ENCODE data around the genes OSTC and CFI.

DNA sequence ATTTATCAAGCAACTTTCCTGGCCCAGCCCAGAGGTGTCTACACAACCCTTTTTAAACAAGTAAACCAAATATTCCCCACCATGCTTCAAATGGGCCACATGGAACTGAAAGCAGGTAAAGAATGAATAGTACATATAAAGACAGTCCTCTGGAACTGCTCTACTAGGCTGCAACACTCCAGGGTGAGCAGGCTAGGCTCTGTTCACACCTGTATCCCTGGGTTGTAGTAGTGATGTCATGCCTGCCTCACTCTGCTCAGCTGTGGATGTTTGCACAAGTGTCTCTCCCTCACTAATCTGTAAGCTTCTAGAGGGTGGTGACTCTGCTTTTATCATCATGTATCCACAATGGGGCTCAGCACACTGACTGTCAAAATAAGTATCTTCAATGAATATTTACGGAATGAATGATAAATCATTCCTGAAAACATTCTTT is 20.4 kb downstream of the LEF1 start:
- RRBS, result no CpG with 5 or more reads among the region's 1 CpG

GRCh38 chr4:108649902-108651164 is at the start of gene OSTC:
OSTC (plus strand) TSS chr4:108650599.
- RRBS, result 4% methylated on average over 13 of the region's 54 CpGs

- RRBS, result no CpG with 5 or more reads among the region's 5 CpGs
Observed at GRCh38 chr4:108867215-108867631, 104.4 kb upstream of the ETNPPL start.

GRCh38 chr4:109432557-109433166 is 953 bp upstream of the SEC24B start:
- RRBS, result no CpG with 5 or more reads among the region's 4 CpGs

- RRBS, result no CpG with 5 or more reads among the region's 11 CpGs
Observed at GRCh38 chr4:109462793-109463713, 29.4 kb downstream of the SEC24B start.

- RRBS, result 3% methylated on average over 15 of the region's 30 CpGs
Observed at GRCh38 chr4:109559425-109559959, 554 bp upstream of the MCUB start.

- RRBS, result no CpG with 5 or more reads among the region's 3 CpGs
Observed at GRCh38 chr4:109718473-109718807, 11.4 kb downstream of the PLA2G12A start.

DNA sequence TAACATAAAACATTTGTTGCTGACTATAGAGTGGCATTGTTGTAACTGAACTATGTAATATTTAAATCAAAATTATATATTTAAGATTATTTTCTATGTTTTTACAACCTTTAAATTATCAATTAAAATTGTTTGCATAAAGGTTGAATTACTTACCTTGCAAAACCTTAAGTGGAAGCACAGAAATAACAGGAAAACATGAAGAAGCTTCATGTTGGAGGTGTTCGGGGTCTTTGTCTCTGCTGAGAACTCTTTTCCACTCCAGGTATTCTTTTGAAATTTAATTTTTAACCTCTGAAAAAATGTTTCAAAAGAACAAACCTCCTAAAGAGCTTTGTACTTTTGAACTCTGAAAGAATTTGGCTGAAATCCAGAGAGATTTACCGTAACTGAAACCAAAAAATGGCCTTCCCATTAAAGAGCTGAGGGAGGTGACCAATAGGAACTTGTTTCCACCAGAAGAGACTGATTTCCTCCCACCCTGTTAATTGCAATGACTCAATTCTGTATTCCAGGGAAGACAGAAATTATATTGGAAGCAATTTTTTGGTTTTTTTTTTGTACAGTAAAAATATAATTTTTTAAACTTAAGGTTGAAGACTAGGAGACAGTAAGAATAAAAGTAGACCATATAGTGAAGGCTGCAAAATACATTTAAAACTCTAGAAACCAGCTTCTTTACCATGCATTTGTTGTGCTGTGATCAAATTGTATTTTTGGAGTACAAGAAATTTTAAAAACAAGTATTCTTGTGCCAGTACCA is at the start of gene CFI:
TSS of gene CFI (minus strand) at position 241 of the 763 bp plus-strand sequence.
- RRBS, result no CpG with 5 or more reads among the region's 2 CpGs

DNA sequence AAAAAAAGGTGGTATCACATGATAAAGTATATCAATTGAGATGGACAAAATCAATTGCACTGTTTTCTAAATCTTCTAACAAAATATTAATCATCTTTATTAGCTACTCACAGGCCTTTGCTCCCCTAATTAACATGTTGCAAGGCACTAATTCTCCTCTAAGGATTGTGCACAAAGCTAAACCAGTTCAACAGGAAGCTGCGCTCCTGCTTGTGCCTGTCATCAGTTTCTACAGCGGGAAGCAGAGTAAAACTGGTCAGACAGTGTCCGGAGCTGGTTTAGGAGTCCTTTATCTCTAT is 79.2 kb downstream of the ELOVL6 start:
- RRBS, result no CpG with 5 or more reads among the region's 3 CpGs

DNA sequence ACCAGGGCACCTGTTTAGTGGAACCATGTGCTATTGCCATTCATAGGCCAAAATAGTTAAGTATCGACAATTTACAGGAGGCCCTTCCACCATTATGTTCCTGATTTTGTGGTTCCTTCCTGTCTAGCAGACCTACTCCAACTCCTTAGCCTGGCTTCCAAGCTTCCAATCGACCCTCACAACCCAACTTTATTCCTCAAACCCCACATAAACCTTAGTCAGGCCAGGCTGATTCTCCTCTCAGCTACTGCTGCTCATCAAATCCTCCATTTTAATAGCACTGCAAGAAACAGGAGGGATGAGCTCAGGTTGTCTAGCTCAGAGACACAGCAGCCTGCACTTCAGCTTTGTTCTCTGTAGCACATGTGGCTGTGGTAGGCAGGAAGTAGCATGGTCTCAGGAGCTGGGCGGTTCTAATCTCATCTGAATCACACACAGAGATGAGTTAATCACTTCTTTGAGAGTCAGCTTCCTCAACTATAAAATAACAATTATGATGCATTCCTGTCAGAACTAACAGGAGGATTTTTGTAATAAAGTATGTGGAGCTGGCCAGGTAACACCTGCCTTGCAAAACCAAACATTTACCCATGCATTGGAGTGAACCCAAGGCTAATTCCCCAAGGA is 33.1 kb downstream of the ELOVL6 start:
- RRBS, result no CpG with 5 or more reads among the region's 3 CpGs

- RRBS, result no CpG with 5 or more reads among the region's 18 CpGs
Observed at GRCh38 chr4:110182607-110183637, 15.5 kb downstream of the ELOVL6 start.

DNA sequence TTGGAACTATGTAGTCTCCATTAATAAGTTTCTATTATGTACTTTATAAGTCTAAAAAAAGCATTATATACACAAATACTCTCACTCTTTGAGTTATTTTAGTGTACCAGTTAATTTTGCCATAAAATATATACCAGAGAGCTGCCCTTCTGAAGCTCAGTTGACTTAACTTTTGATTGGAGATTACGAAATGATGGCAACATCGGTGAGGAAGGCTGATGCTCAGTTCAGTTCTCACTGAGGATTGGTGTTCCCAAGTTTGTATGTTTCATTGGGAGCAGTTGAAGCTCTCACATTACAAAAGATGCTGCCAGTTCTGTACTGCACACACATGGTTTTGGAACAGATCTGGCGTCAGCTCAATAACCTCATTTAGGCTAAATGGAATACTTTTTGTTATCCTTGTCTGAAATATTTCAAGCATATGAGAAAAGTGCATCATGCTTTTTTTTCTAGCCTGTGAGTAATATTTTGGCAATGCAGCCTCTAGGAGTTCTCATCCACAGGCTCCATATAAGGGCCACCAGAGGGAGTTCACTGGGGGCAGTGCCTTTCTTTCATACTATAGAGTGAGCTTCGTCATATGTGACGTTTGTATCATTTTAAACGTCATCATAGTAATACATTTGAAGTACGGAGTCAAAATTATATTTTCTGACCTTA is 4.1 kb downstream of the ENPEP start:
- RRBS, result no CpG with 5 or more reads among the region's 7 CpGs

- RRBS, result no CpG with 5 or more reads among the region's 25 CpGs
Observed at GRCh38 chr4:110628655-110629126, 5.8 kb upstream of the PITX2 start.

GRCh38 chr4:110876206-110876548 is 253.3 kb upstream of the PITX2 start:
- RRBS, result no CpG with 5 or more reads among the region's 16 CpGs

GRCh38 chr4:111337187-111337657 is 714.3 kb upstream of the PITX2 start:
- RRBS, result no CpG with 5 or more reads among the region's 17 CpGs

DNA sequence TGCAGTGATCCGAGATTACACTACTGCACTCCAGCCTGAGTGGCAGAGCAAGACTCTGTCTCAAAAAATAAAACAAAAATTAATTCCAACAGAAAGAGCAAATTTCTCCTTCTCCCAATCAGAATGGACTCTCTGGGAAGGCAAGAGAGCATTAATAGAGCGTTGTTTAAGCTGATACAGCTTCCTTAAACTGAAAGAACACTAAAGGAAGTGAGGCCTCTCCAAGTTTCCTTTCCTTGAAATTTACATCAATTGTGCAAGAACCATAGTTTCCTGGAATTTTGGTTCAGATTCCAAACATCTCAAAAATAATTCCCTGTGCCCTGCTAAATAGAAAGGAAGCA is 4.0 kb upstream of the FAM241A start:
- RRBS, result no CpG with 5 or more reads among the region's 2 CpGs

- RRBS, result no CpG with 5 or more reads among the region's 6 CpGs
Observed at GRCh38 chr4:112279939-112280389, 5.7 kb downstream of the TIFA start.

- RRBS, result no CpG with 5 or more reads among the region's 12 CpGs
Observed at GRCh38 chr4:112284869-112285351, 794 bp downstream of the TIFA start.

Data from GM19239 (cell line).